ENCODE measurements around a stretch of chr10.

- RRBS: no CpG with 5 or more reads among the region's 5 CpGs
Measured at GRCh38 chr10:7512370-7512747, 101.5 kb upstream of the SFMBT2 start.

DNA sequence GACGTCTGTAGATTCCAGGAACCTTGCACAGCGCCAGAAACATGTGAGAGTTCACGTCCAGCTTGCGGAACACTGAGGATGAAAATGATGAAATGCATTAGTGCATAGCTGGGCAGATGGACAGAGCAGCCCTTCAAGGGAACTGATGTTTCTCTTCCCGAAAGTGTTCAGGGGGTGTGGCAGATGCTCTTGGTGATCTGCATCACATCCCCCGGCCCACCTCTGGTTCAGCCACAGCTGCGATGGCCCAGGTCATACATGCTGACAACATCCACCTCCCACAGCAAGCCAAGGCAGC is 40.9 kb downstream of the ITIH5 start:
- RRBS: no CpG with 5 or more reads among the region's 7 CpGs

- RRBS: no CpG with 5 or more reads among the region's 11 CpGs
Measured at GRCh38 chr10:7667932-7668208, 1.1 kb upstream of the ITIH5 start.

DNA sequence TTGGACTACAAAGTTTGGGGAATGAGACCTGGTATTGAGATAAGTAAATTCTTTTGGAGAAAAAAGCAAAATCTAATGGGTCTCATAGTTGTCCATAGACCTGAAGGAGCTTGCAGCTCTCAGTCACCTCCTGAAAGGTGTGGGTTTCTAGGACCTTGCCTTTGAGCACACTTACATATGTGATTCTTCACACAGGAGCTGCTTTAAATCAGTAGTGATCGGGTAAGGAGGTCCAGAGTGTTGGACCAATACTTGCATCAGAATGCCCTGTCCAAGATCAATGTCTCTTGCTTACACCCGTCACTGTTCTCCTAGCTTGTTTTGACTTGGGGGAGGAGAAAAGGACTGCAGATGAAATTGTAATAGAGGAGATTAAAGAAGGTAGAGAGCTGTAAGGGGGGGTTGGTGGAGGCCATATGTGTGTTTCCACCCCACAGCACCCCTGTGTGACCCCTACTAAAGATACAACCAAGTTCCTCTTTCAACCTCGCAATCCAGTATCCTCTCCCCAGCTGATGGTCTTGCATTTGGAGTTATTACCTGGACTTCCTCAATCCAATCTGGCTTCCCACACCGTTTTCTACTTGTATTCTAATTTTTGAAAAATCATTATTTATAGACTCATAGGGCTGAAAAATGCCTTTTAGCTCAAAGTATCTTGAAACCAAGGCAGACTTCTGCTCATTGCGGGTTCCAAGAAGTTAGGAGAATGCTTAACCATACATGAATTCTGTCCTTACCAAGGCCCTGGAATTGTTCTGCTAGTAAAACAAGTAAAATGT is 5.2 kb downstream of the ITIH2 start:
- RRBS: no CpG with 5 or more reads among the region's 5 CpGs

DNA sequence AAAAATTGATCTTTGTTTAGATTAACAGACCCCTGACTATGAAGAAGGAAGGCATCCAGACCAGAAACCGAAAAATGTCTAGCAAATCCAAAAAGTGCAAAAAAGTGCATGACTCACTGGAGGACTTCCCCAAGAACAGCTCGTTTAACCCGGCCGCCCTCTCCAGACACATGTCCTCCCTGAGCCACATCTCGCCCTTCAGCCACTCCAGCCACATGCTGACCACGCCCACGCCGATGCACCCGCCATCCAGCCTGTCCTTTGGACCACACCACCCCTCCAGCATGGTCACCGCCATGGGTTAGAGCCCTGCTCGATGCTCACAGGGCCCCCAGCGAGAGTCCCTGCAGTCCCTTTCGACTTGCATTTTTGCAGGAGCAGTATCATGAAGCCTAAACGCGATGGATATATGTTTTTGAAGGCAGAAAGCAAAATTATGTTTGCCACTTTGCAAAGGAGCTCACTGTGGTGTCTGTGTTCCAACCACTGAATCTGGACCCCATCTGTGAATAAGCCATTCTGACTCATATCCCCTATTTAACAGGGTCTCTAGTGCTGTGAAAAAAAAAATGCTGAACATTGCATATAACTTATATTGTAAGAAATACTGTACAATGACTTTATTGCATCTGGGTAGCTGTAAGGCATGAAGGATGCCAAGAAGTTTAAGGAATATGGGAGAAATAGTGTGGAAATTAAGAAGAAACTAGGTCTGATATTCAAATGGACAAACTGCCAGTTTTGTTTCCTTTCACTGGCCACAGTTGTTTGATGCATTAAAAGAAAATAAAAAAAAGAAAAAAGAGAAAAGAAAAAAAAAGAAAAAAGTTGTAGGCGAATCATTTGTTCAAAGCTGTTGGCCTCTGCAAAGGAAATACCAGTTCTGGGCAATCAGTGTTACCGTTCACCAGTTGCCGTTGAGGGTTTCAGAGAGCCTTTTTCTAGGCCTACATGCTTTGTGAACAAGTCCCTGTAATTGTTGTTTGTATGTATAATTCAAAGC is 19.5 kb downstream of the GATA3 start:
- RRBS: no CpG with 5 or more reads among the region's 18 CpGs

DNA sequence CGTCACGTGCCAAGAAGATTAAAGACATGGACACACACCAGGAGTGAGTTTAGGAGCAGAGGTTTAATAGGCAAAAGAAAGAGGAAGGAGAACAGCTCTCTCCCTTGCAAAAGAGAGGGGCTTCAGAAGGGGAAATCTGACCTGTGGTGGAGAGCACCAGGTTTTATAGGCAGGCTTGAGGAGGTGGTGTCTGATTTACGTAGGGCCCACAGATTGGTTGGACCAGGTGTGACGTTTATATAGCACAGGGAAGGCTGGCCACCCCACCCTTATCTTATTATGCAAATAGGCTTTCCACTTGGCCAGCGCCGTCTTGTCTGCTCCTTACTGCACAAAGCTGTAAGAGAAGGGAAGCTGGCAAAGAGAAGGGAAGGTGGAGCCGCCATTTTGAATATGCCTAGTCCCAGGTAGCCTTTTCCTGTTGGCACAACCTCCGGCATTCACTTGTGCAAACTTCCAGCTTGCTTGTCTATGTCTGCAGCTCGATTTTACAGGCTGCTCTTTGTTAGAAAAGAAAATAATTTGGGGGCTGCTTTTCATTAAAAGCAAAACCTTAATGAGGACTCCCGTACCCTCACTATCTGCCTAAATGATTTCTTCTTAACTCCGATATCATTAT is 221.4 kb downstream of the GATA3 start:
- RRBS: no CpG with 5 or more reads among the region's 11 CpGs

DNA sequence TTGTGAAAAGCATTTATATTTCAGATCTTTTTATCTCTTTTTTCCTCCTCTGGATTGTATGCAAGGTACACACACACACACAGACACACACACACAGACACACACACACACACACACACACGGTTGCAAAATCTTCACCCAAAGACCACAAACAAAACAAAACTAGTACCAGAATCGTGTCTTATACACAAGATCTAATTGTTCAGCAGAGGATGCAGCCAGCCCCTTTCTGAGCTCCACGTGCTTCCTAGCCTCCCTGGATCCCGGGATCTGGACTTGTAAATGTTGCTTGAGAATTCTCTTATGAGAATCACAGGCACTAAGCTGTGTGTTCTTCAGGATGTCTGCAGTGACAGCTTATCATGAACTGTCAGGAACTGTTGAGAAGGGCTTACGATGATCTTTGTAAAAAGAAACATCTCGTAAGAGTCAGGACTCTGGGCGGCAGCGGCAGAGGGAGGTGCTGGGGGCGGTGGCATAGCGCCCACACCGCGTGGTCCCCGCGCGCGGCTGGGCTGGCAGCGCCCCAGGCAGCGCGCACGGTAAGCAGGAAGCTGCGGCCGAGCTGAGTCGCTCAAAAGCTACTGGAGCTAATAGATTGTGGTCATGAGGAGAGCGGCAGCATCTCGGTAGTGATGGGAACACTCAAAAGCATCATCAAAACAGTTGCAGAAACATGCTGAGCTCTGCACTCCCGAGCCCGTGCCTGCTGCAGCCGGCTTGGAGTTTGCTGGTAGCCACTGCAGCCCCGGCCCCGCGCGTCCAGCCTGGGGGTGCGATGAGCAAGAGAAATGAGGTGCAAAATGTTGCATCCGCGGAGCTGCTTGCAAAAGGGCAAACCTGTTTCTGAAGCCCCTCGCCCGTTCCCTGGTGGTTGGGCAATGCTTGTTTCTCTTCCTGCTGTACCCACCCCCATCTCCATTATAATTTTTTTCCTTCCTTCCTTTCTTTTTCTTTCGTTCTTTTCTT is 277.7 kb downstream of the GATA3 start:
- RRBS: no CpG with 5 or more reads among the region's 38 CpGs

GRCh38 chr10:8369573-8370204 is 315.2 kb downstream of the GATA3 start:
- RRBS: no CpG with 5 or more reads among the region's 9 CpGs

DNA sequence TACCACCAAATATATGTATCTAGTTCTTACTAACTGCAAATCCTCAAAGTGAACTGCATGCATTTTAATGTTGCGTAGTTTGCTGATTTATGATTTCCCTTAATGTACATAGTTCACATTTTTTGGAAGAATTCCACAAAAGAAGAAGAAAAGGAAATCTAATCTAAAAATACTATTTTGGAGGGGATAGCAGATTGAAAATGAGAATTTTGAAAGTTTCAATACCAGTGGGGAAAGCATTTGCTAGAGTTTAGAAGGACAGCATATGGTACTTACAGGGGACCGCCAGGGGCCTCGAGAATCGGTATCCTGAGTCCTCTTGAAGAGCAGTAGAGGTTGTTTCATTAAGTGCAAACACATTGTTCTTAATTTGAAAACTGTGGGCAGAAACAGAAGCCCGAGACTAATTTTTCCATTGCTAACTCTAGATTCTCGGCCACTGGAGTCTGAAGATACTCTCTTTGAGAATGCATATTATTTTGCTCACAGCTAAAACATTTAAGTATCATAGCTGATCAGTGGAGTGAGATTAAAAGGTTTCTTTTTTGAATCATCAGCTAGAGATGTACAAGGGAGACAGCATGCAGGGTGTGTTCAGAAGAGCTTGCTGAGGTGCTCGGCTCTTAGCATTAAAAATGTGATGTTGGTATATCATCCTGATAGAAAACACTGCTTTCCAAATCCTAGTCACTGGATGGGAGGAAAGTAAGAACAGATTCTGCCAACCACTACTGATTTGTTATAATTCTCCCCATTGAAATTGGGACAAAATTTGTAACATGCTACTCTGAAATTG is 964.1 kb downstream of the GATA3 start:
- RRBS: no CpG with 5 or more reads among the region's 7 CpGs

DNA sequence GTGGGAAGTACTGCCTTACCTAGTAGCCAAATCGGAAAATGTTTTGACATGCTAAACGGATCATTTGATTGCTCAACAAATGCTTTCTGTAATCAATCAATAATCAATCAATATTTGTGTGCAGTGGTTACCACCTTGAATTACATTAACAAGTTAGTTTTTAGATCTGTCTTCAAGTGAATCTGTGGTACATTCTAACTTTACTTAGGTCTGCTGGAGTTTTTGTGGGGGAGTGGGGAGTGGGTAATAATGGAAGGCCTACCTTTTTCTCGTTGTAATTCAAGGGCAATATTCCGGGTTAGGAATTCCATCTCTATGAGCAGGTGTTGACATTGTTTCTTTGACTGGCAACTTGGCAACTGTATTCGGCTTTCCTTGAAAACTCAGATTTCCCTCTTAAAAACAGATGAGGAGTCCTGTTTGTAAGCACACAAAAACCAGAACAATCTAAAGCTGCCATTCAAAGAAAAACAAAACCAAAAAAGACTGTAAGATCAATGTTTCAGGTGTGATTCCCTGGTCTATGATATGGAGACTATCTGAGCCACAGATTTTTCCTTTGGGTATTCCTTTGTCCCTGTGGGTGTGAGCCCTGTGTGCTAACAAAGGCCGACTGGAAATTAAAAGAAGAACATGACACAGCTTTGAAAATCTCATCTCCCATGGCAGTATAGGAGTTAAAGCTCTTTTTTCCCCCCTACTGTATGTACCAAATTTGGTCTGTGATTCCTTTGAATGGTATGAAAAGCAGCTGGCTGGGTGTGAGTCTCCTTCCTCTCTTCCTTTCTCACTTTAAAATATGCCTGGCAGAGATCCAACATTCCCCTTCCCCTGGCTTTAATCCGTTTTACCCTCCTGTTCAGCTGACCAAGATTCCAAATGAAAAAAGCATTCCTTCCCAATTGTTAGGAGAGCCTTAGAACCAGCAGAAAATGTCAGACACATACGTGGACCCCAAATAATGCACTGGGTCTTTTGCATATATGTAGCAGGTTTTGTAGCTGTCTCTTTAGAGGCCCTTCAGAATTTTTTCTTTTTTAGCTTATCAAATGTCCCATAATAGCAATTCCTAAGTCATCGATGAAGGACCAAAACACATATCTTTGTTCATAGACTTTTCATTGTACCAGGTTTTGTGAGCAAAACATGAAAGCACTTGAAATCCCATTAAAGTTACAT is 225.2 kb upstream of the CELF2 start:
- RRBS: no CpG with 5 or more reads among the region's 9 CpGs

GRCh38 chr10:10803348-10803727 is 214.3 kb upstream of the CELF2 start:
- RRBS: no CpG with 5 or more reads among the region's 1 CpG

GRCh38 chr10:11018441-11018880 is 789 bp downstream of the CELF2 start:
- RRBS: 72% methylated on average over 22 of the region's 57 CpGs

GRCh38 chr10:11035152-11035814 is 17.6 kb downstream of the CELF2 start:
- RRBS: no CpG with 5 or more reads among the region's 5 CpGs

- RRBS: no CpG with 5 or more reads among the region's 7 CpGs
Measured at GRCh38 chr10:11191281-11191711, 173.6 kb downstream of the CELF2 start.

GRCh38 chr10:11230971-11231709 is 213.5 kb downstream of the CELF2 start:
- RRBS: no CpG with 5 or more reads among the region's 4 CpGs

GRCh38 chr10:11240506-11241356 is 223.1 kb downstream of the CELF2 start:
- RRBS: no CpG with 5 or more reads among the region's 13 CpGs

- RRBS: no CpG with 5 or more reads among the region's 3 CpGs
Measured at GRCh38 chr10:11269407-11269783, 251.7 kb downstream of the CELF2 start.

- RRBS: no CpG with 5 or more reads among the region's 8 CpGs
Measured at GRCh38 chr10:11297689-11298436, 280.2 kb downstream of the CELF2 start.

GRCh38 chr10:11334744-11335791 is 276.4 kb downstream of the USP6NL start:
- RRBS: no CpG with 5 or more reads among the region's 21 CpGs

Measured in NB4 (cell line).